Right common carotid artery plus branches (tissue), 1 donor: ENCODE results near the genes SH3TC1, HTRA3 and GPR78.

- PRO-cap = no peak
Measured at GRCh38 chr4:7056129-7056674, 11.7 kb downstream of the GRPEL1 start.

DNA sequence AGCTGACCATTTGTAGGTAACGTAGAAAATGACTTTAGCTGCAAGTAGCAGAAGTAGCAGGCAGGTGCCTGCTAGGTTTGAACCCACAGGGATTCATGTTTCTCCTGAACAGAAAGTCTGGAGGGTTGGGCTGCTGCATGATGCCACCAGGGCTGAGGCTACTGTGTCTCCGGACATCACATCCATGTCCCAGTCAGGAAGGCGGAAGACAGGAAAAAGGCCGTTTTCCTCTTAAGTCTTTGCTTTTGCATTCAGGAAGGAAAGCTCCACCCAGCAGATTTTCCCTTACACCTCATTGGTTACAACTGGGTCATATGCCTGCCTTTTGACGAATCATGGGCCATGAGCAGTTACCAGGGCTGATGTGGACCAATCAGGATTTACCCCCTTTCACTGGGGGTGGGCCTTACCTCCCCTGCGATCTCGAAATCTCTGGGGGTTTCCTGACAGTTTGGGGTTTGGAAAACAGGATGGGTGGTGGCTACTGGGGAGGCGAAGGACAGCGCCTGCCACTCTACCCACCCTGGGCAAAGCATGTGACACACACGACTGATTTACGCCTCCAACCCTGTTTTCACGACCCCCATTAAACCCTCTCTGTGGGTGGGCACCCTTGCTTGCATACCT is 52.5 kb upstream of the GRPEL1 start:
- PRO-cap = no peak

DNA sequence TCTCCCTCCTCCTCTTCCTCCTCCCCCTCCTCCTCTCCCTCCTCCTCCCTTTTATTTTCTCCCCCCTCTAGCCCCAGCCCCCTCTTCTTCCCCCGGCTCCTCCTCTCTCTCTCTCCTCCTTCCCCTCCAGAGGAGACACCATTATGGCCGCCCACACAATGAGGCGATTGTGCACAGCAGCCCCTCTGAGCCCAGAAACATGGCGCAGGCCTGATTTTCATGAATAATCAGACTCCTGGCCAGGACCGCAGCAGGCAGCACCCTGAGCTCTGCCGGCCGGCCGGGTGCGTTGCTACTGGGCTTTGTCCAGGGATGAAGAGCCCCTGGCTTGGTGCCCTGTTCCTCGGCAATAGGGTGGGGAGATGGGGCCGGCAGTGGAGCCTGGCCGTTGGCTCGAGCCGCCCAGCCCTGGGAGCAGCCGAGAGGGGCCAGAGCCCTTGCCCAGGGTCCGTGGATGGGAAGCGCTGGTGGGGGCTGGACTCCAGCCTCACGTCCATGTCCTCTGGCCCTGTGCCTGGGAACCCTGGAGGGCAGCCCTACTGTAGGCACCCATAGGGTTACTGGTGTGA is 102.9 kb downstream of the SORCS2 start:
- PRO-cap = no peak

- PRO-cap = no peak
Measured at GRCh38 chr4:7490070-7490360, 55.3 kb upstream of the PSAPL1 start.

GRCh38 chr4:7659445-7659921 is 224.8 kb upstream of the PSAPL1 start:
- PRO-cap = no peak

- PRO-cap = no peak
Measured at GRCh38 chr4:7861111-7861939, 78.3 kb downstream of the AFAP1 start.

DNA sequence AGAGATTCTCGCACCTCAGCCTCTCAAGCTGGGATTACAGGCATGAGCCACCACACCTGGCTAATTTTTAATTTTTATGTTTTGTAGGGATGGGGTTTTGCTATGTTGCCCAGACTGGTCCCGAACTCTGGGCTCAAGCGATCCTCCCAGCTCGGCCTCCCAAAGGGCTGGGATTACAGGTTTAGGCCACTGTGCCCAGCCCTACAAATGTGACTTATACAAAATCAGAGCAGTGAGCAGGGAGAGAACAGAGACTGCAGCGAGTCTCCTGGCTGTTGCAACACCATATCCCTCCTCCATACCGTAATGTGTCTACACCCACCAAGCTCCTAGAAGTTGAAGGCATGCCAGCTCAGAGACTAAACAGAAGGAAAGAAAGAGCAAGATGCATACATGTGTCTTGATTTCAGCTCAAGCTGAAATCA is 34.8 kb downstream of the AFAP1 start:
- PRO-cap = unidirectional peak, plus-strand start at position 362 of the sequence

DNA sequence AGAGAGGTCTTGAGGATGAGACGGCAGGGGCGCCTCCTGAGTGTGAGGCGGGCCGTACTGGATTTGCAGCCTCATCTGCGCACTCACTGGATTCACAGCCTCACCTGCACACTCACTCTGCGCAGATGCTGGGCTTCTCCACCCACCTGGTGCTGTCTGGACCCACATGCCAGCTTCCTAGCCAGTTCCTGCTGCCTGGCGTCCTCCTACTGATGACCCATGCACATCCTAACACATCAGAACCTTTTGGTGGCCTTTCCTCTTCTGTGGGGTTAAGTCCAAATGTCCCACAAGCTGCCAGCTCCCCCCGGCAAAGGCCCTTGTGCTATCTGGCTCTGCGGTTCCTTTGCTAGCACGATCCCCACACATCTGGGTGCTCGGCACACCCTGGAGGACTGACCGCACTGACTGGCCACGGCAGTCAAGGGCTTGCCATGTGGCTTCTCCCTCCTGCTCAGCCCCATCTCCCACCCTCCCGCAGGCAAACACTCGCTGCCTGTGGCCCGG is 39.3 kb upstream of the AFAP1 start:
- PRO-cap = no peak

- PRO-cap = no peak
Measured at GRCh38 chr4:8010235-8011154, 70.8 kb upstream of the AFAP1 start.

- PRO-cap = no peak
Measured at GRCh38 chr4:8044566-8045441, 105.1 kb upstream of the AFAP1 start.

DNA sequence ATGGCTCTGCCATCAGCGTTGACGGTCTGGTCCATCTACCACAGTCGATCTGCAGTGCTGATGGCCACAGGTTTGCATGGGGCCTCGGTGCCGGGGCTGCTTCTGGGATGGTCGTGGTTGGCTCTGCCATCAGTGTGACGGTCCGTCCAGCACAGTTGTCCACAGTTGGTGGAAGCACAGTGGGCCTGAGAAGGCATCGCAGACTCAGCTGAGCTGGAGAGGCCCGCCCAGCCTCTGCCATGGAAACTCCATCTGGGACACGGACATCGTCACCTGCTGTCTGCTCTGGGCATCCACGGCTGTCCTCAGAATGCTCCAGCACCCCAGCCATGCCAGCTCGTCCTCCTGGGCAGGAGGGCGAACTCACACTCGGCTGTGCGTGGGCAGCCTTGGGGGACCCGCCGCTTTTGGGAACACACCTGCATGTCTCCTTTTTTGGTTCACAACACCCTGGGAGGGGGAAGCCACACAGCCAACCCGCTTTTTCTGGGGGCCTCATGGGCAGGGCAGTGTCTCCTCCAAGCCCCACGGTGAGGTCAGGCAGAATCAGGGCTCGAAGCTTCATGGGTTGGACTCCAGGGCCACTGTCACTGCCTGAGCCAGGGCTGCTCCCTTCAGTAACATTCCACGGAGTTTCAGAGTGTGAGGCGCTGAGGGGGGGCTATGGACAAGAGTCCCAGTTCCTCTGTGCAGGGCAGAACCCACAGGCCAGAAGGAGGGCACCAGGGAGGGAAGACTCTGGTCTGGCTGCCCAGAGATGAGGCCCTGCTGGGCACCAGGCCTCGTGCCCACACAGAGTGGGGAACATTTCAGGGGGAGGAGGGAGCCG is 32.9 kb downstream of the ABLIM2 start:
- PRO-cap = no peak

GRCh38 chr4:8188630-8189610 is 10.2 kb upstream of the SH3TC1 start:
- PRO-cap = no peak

- PRO-cap = bidirectional peak, plus-strand start at chr4:8199318, minus-strand start at chr4:8199140
Measured at GRCh38 chr4:8198723-8199700, at the start of gene SH3TC1. Gene SH3TC1 (plus strand): TSS chr4:8199290.

DNA sequence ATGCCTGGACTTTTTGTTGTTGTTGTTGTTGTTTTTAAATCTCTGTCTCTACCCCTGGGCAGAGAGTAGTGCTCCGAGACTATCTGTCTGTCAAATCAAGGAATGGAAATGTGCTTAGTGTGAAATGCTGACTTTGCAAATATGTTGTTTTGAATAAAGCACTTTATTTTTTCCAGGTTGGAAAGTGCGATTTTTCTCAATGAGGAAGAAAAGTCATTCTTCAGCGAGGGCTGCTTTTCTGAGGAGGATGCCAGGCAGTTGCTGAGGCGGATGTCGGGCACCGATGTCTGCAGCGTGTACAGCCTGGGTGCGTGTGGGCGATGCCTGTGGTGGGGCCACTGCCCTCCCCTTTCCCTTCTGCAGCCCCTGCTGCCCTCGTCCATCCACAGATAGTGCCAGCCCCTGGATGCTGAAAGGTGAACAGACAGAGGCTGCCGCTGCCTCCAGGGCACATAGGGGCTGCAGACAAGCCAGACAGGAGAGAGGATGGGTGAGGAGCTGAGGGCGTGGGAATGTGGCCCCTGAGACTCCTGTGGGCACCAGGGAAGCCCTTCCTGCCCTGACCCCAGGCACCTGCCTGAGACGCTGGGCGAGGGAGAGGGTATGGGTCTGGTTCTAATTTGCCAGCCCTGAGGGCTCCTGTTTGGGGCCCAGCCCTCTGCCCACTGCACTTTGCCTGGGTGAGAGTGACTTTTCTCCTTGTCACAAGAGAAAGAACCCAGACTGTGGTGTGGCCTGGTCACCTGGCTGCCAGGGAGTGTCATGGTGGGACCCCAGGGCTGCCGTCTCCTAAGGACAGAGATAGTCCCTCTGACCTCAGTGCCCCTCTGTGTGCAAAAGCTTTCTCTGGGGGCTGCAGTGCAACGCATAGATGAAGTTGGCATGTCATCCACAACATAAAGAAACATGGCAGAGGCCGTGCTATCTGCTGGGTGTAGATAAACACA is 23.8 kb downstream of the SH3TC1 start:
- PRO-cap = no peak

GRCh38 chr4:8243780-8244612 is 25.6 kb upstream of the HTRA3 start:
- PRO-cap = no peak

- PRO-cap = no peak
Measured at GRCh38 chr4:8244613-8245202, 24.8 kb upstream of the HTRA3 start.

DNA sequence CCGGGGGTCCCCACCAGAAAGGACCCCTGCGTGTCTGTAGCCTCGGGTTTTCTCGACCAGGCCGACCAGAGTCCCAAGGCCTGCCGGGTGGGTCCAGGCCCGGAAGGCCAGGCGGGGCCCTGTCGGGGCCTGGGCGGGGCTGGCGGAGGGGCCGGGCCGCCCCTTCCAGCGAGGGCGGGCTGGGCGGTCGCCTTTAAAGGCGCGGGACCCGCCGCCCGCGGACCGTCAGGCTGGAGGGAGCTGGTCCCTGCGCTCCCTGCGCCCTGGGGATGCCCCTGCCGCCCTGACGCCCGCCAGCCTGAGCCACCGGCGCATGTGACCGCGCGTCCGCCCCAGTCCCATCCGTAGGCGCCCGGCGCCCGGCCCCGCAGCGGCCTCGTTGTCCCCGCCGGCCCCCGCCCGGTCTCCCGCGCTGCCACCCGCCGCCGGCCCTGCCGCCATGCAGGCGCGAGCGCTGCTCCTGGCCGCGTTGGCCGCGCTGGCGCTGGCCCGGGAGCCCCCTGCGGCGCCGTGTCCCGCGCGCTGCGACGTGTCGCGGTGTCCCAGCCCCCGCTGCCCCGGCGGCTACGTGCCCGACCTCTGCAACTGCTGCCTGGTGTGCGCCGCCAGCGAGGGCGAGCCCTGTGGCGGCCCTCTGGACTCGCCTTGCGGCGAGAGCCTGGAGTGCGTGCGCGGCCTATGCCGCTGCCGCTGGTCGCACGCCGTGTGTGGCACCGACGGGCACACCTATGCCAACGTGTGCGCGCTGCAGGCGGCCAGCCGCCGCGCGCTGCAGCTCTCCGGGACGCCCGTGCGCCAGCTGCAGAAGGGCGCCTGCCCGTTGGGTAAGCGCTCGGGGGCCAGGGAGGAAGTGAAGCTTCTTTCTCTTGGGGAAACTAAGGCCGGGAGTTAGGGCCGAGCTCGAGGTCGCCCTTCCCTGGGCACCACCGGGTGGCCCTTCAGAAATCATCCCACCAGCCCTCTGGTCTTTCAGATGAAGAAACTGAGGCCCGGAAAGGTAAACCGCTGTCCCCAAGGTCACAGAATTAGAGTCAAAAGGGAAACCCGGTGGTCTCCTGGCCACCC is at the start of gene HTRA3:
HTRA3 (plus strand) TSS at position 225 of the 1,065 bp plus-strand sequence.
- PRO-cap = bidirectional peak, plus-strand start at position 225 of the sequence, minus-strand start at position 89 of the sequence

- PRO-cap = unidirectional peak, minus-strand start at chr4:8271344
Measured at GRCh38 chr4:8271223-8271552, 1.6 kb downstream of the HTRA3 start.

- PRO-cap = no peak
Measured at GRCh38 chr4:8580045-8580698, at the start of gene GPR78. Gene GPR78 (plus strand): TSS chr4:8580392.

DNA sequence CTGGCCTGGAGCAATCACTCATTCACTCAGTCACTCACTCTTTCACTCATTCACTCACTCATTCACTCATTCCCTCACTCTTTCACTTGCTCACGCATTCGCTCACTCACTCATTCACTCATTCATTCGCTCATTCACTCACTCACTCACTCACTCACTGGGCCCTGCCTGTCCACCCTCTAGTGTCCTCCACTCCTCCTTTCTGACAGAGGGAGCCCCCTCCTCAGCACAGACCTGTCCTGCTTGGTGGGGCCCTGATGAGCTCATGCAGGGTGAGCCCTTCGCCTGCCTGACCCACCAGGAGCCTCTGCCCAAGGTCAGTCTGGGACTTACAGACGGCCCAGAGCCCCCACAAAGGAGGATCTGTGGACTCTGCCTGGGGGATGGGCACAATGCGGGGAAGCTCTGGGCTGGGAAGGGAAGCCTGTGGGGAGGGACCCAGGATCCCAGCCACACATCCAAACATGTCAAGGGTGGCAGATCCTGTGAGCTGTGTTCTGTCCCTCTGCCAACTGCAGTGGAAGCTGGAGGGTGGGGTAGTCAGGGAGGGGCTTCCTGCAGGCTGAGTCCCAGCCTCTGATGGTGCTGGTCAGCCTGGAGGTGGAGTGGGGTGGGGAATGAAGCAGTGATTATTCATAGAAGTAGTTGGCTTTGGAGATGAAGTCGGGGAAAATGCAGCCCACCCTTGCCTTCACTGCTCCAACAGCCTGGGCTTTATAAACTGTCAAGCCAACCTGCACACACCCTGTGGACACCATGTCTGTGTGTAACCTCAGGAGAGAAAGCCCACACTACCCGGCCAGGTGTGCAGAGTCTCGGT is 18.6 kb downstream of the CPZ start:
- PRO-cap = no peak